ENCODE measurements around a stretch of chr6.

GRCh38 chr6:41599126-41600349, 38.7 kb upstream of the MDFI start:
- RRBS: 89% methylated on average over 2 of the region's 28 CpGs

- RRBS: 72% methylated on average over 24 of the region's 46 CpGs
Observed at GRCh38 chr6:41636798-41637291, 1.4 kb upstream of the MDFI start.

DNA sequence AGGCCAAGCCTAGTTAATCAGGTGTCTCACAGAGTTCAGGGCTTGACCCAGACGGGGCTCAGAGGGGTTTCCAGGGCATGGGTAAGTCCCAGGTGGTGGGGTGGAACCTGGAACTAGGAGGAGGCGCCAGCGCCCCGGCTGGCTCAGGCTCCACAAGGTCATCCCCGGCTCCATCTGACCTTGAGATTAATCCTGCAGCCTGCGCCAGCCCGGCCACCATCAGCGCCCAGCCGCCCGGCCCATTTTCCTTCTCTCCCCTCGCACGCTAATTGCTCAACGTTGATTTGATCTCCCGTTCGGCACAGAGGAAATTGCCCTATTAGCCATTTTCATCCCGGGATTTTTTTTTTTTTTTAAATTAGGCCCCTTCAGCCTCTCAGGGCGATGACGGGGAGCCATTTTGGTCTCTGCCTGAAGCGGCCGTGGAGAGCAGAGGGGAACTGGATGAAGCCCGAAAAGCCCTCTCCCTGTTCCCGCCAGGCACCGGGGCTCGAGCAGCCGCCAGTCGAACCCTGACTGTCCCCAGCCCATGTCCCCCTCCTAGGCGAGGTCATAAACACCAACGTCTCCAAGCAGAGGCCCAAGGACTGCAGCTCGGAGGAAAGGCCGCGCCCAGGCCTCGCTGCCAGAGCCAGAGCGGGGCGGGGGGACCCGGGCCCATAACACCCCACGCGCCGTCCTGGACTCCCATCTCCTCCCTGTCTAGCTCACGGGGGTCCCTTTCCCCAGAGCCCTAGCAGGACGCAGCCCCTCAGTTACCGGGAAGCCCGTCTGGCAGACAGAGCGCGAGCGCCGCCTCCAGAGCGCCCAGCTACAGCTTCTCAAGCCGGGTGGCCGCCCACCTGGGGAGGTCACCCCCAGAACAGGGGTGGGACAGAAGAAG, 44.7 kb downstream of the MDFI start:
- RRBS: 35% methylated on average over 16 of the region's 49 CpGs

GRCh38 chr6:41683616-41684243, 45.5 kb downstream of the MDFI start:
- RRBS: 1% methylated on average over 13 of the region's 32 CpGs

DNA sequence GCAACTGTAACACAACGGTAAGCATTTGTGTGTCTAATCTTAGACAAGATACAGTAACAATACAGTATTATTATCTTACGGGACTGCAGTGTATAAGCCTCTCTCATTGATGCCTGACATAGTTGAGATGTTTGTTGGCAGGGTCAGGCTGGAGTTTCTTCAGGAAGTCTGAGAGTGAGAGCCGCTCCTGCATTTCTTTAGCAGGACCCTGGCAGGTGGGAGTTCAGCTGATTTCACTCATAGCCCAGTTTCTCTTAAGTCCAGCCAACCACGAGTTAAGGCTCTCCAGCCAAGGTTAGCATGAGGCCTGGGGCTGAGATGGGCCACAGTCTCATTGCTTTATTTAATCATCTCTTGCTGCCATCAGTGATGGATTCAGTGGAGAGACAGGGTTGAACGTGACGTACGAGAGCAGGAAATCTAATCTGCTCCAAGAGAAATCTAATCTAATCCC, 11.2 kb upstream of the PGC start:
- RRBS: no CpG with 5 or more reads among the region's 7 CpGs

- RRBS: no CpG with 5 or more reads among the region's 7 CpGs
Observed at GRCh38 chr6:41791165-41792657, 4.2 kb downstream of the TOMM6 start.

- RRBS: no CpG with 5 or more reads among the region's 6 CpGs
Observed at GRCh38 chr6:41937030-41937758, 4.4 kb downstream of the CCND3 start.

DNA sequence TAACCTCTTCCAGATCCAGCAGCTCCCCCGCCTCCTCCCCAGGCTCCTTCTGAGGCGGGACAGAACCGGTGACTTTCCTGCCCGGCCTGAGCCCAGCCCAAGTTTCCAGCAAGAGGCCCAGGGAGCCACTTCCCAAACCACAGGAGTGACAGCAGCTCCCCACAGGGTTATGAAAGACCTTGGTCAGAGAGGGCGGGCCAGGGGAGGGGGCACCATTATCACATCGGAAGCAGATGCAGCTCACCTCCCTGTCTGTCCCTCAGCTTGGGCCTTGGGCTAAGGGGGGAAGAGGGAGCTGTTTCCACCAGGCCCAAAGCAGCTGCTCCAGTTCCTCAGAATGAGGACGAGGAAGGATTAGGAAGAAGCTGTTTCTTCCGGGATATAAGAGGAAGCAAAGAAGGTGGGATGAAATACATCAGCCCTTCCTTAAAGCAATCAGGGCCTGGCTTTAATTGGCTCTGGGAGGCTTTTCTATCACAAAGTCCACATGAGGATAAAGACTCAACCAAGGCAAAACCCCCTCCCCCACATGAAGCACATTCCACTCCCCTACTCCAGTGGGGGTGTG, 2.1 kb downstream of the CCND3 start:
- RRBS: no CpG with 5 or more reads among the region's 8 CpGs

DNA sequence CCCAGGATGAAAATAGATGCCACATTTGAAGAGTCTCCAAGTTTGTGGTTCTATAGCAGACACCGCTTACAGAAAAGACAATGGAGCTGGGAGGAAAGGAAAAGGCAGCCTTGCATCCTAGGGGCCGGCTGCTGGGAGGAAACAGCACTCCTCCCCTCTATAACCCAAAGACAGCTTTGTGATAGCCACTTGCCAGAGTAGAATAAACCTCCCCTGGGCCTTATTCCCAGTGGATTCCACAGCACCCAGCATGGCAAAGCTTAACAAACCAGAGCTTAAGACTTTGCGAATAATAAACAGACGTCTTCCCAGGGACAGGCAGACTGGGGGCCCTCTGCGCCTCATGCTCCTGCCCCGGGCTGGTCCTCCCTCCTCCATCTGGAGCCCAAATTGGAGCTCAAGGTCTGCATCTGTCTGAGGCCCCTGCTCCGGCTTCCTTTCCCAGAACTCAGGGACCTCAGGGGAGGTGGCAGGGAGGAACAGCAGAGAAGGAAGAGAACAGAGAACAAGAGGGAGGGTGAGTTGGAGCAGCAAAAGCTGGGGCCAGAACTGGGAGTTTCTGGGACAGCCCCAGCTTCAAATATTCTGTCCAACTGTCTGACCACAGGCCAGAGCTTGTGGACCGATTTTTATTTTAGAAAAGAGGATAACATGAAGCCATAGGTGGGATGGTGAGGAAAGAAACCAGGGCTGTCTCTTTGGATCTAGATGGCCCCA, 8.7 kb upstream of the TAF8 start:
- RRBS: 65% methylated on average over 2 of the region's 8 CpGs

- RRBS: no CpG with 5 or more reads among the region's 3 CpGs
Observed at GRCh38 chr6:42380488-42380982, 71.2 kb downstream of the TRERF1 start.

DNA sequence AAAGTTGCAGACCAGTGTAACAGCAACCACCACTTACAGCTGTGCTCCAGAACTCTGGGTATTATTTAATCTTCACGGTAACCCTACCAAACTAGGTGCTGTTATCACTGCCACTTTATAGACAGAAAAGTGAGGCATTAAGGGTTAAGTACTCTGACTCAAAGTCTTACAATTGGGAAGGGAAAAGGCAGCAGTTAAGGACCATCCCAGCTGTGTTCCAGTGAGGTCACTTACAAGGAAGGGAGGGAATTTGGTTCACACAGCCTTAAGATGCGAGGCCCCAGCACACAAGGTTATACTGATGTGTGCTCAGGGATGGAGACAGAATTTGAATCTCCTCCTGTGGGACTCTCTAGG, 46.7 kb downstream of the TRERF1 start:
- RRBS: no CpG with 5 or more reads among the region's 2 CpGs

- RRBS: no CpG with 5 or more reads among the region's 5 CpGs
Observed at GRCh38 chr6:42450914-42451127, 905 bp downstream of the TRERF1 start.

DNA sequence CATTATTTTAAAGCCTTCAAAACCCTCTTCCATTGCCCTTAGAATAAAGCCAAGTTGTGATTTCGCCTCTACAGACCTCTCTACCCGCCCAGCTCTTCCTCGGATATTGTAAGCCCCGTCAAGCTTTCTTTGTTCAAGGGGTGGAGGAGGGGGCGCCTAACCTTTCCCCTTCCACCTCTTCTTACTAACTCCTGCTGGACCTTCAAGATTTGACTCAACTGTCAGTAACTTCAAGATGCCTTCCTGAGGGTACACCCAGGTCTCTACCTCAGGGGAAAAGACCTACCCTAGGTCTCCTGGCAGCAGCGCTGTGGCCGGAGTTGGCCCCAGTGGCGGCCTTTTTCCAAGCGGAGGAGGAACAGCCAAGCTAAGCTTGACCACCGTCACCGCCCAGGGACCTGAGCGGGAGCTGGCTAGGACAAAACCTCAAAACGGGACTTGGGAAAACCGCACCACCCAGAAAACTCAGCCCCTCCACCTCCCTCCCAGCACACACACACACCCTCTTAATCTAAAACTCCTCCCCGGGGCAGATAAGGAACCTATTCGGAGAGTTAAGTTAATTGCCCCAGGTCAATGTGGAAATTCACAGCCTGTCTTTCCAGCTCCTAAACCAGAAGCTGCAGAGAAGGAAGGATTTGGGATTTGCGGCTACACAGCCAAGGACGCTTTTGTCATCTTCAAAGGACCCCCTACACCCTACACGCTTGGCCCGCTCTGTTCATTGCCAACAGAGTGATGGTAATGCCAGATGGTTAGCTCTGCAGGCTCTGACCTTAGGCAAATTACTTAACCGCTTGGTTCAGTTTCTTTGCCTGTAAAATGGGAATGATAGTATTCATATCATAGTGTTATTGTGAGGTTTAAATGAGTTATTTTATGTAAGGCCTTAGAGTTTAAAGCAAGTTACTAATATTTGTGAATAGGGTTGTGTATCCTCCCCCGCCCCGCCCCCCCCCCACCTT, 2.7 kb upstream of the TRERF1 start:
- RRBS: no CpG with 5 or more reads among the region's 23 CpGs

DNA sequence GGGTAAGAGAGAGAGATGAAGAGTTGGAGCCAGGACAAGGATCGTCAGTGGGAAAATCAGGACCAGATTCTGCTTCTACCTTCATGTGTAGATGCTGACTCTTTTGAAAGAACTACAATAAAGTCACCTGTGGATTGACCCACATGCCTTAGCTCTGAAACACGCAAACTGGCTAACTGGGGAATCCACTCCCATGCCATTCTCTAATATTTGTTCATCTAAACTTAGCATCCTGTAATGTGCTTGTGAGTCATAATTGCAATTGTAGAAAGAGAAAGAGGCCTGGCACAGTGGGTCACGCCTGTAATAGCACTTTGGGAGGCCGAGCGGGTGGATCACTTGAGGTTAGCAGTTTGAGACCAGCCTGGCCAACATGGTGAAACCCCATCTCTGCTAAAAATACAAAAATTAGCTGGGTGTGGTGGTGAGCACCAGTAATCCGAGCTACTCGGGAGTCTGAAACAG, 15.5 kb upstream of the BICRAL start:
- RRBS: no CpG with 5 or more reads among the region's 7 CpGs

GRCh38 chr6:42773812-42774687, 7.8 kb upstream of the BICRAL start:
- RRBS: no CpG with 5 or more reads among the region's 7 CpGs

DNA sequence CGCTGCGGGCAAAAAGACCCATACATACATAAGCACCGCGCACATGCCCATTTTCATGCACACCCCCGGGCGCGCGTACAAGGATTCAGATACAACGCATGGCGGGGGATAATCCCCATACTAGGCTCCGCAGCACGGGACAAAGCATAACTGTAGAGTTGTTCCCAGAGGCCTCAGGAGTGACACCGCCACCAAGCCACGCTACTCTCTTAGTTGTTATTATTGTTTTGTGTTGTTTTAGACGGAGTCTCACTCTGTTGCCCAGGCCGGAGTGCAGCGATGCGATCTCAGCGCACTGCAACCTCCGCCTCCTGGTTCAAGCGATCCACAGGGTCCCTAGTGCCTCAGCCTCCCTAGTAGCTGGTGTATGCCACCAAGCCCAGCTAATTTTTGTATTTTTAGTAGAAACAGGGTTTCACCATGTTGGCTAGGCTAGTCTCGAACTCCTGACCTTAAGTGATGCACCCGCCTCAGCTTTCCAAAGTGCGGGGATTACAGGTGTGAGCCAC, 519 bp upstream of the C6orf226 start:
- RRBS: no CpG with 5 or more reads among the region's 24 CpGs

- RRBS: no CpG with 5 or more reads among the region's 3 CpGs
Observed at GRCh38 chr6:42995200-42995399, 10.7 kb downstream of the PPP2R5D start.

DNA sequence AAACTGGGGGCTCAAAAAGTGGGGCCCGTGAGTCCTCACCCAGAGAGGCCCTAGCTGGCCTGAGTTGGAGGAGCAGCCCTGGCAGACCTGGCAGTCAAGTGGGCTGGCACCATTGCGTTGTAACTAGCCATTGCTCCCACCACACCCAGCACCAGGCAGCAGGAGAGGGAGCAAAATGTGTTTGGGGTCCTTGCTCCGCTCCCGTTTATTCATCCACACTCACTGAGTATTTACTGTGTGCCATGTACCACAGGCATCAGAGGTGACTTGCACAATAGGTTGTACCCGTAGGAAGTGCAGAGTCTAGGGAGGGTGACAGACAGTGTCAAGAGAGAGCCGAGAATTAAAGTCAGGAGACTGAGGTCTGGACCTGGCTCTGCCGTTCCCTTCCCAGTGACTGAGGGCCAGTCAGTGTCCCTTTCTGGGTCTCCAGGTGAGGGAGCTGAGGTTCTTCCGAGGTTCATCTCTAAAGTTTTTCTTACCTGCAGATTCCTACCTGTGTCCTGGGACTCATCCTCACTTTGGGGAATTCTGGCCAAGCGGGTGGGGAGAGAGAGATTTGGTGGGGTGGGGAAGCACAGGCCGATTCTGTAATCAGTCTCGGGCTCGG, 22.3 kb downstream of the TTBK1 start:
- RRBS: no CpG with 5 or more reads among the region's 12 CpGs

GRCh38 chr6:43277474-43278453, 20.3 kb upstream of the SLC22A7 start:
- RRBS: 43% methylated on average over 1 of the region's 18 CpGs

DNA sequence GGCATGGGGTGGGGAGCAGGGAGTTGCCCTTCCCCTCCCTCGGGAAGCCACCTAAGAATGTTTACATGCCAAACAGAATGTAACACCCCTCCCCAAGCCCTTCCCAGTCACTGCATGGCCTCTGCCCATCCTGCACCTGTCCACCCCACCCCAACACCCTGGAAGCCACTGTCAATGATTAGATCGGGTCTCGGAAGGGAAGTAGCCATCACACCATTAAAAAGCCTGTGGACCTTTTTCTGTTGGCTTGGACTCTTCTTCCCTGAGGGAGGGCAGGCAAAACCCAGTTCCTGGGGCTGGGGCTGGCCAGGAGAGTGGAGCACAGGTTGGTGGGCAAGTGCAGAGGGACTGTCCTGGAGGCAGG, 10.1 kb upstream of the SLC22A7 start:
- RRBS: no CpG with 5 or more reads among the region's 3 CpGs

Measured in BE2C (cell line).